SK-N-DZ (cell line): ENCODE measurements around the genes TPRG1L and LRRC47.

GRCh38 chr1:3333722-3334366 lies 120.6 kb upstream of the ARHGEF16 start:
RAMPAGE:
- cytosol, long total RNA = no peak
- nucleus, long total RNA = no peak

GRCh38 chr1:3347996-3348750 lies 106.3 kb upstream of the ARHGEF16 start:
RAMPAGE:
- cytosol, long total RNA = no peak
- nucleus, long total RNA = no peak

GRCh38 chr1:3350246-3351165 lies 104.0 kb upstream of the ARHGEF16 start:
RAMPAGE:
- cytosol, long total RNA = no peak
- nucleus, long total RNA = no peak

RAMPAGE:
- cytosol, long total RNA = no peak
- nucleus, long total RNA = no peak
Measured at GRCh38 chr1:3352182-3353445, 101.9 kb upstream of the ARHGEF16 start.

DNA sequence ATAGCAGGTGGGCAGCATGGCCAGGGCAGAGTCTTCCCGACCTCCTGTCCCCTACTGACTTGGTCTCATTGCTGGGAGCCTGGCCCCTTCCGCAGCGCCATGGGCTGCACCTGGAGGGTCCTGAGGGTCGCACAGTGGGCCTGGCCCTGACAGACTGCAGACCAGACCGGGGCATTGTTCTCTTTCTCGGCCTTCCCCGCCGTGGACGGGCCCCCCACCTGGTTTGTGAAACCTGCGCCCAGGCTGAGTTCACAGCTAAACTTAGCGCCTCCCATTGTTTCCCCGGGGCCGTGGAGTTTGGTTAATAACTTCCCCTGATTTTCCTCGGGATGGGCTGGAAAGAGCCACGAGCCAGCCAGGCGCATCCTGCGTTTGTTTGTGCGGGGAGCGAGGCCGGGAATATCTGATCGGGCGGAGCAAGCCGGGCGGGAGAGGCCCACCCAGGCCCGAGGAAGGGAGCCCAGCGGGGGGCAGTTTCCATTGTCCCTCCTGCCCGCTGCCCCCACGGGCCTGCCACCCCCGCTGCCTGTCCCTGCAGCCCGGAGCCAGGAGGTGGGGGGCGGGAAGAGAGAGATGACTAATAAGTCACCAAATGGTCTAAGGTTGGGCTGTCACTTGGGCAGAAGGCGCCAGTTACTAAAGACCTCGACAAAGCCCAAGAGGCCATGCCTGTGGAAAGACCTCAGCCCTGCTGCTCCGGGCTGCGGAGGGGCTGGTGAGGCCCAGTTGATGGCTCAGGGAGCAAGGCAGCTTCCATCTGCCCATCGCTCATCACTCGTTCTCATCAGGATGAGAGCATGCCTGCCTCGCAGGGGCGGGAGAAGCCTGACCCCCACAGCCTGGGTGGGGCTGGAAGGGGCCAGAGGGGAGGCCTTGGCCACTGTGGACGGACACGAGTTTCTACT lies 39.0 kb upstream of the ARHGEF16 start:
RAMPAGE:
- cytosol, long total RNA = no peak
- nucleus, long total RNA = no peak

DNA sequence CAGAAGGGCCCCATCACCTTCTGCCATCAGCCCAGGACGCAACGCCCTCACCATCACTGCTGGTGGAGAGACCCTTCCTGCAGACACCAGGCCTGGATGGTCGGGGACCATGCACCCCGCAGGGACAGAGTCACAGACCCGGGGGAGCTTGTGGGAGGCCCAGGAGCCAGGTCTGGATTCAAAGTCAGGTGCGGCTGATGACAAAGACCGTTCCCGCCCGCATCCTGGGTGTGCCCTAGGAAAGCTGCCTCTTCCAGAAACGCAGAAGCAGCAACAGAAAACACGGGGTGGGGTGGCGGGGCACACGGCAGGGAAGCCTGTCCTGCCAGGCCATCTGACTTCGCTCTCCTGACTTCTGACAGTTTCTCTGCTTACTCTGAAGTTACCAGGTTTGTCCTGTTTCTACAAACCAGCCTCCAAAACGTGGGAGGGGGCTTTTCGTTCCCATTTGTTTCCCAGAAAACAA lies 49.8 kb downstream of the MEGF6 start:
RAMPAGE:
- cytosol, long total RNA = no peak
- nucleus, long total RNA = no peak

DNA sequence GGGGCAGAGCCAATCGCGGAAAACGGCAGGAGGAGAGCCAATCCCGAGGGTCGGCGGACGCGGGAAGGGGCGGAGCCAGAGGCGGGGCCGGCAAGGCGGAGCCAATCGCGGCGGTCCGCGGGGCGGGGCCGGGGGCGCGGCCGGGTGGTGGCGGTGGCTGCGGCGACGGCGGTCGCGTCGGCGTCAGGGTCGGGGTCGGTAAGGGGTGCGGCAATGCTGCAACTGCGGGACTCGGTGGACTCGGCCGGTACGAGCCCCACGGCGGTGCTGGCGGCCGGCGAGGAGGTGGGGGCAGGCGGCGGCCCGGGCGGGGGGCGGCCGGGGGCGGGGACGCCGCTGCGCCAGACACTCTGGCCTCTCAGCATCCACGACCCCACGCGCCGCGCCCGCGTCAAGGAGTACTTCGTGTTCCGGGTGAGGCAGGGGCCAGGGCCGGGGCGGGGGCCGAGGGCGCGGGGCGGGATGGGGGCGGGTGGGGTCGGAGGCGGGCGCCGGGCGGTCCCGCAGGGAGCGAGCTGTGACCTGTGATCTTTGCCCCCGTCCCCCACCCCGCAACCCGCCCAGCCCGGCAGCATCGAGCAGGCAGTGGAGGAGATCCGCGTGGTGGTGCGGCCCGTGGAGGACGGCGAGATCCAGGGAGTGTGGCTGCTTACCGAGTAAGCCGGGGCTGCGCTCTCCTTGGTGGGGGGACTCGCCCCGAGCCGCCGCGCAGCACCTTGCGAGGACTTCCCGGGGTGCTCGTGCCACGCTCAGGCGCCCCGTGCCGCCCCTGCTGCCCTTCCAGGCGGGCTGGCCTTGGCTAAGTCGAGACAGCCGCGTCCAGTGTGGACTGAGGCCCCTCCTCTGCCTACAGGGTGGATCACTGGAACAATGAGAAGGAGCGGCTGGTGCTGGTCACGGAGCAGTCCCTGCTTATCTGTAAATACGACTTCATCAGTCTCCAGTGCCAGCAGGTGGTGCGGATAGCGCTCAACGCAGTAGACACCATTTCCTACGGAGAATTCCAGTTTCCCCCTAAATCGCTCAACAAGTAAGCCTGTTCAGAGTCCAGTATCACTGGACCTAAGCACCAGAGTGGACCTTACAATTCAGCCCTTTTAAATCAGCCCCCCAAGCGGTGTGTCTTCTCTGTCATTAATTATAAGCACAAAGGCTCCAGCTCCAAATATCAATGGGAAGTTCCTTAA lies at the start of gene TPRG1L:
Gene TPRG1L (plus strand): TSS at position 156 of the 1,187 bp plus-strand sequence.
RAMPAGE:
- cytosol, long total RNA = no peak
- nucleus, long total RNA = no peak

RAMPAGE:
- cytosol, long total RNA = no peak
- nucleus, long total RNA = no peak
Measured at GRCh38 chr1:3654674-3655130, 2.4 kb downstream of the TP73 start.

DNA sequence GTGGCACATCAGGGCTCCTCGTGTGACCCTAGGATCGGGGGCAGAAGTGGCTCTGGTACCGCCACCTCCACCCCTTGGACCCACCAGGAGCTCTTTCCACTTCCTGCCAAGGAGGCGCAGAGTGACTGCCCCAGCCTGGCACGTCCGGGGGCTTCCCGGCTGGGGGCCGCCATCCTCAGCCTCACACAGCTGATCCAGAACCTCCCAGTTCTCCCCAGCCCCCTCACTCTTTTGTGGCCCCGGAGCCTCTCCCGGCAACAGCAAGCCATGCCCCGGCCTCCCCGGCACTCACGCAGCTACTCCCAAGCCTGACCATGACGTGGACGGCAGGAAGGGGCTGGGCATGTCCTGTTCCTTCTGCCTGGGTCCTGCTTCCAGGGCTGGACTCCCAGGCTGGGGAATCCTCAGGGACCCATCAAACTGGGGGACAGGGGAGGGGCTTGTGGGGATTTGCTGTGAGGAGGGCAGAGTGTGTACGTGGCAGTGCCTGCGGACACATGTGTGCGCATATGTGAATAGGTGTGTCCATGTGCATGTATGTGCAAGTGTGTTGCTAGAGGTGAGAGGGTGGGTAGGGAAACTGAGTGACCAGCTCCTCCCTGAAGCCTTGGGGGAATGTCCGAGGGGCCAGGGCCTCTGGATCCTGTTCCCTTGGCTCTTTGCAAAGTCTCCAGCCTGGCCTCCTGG lies 17.2 kb downstream of the TP73 start:
RAMPAGE:
- cytosol, long total RNA = no peak
- nucleus, long total RNA = no peak

GRCh38 chr1:3695457-3695985 lies 43.2 kb downstream of the TP73 start:
RAMPAGE:
- cytosol, long total RNA = no peak
- nucleus, long total RNA = no peak

GRCh38 chr1:3786763-3787125 lies 9.6 kb downstream of the LRRC47 start:
RAMPAGE:
- cytosol, long total RNA = no peak
- nucleus, long total RNA = no peak

DNA sequence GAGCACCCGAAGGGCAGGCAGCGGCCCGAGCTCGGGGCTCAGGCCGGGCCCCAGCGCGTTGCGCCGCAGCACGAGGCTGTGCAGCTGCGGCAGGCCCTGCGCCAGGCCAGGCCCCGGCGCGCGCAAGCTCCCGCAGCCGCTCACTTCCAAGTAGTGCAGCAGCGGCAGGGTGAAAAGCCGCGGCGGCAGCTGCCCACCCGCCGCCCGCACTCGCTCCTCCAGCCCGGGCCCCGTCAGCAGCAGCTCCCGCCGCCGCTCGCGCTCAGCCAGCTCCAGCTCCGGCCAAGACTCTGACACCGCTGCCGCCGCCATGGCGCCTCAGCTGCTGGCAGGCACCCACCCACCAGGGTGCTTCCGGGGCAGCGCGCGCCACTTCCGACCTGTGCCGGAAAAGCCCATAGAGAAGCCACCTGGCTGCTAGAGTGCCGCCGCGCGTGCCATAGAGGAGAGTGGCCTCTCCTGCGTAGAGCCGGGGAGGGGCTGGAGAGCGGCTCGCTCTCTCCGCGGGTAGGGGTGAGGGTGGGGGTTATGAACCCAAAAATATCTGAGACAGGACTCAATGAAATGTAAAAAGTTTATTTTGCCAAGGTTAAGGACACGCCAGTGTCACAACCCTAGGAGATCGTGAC lies at the start of gene LRRC47:
Gene LRRC47 (minus strand): TSS at position 334 of the 629 bp plus-strand sequence.
RAMPAGE:
- cytosol, long total RNA = no peak
- nucleus, long total RNA = no peak

DNA sequence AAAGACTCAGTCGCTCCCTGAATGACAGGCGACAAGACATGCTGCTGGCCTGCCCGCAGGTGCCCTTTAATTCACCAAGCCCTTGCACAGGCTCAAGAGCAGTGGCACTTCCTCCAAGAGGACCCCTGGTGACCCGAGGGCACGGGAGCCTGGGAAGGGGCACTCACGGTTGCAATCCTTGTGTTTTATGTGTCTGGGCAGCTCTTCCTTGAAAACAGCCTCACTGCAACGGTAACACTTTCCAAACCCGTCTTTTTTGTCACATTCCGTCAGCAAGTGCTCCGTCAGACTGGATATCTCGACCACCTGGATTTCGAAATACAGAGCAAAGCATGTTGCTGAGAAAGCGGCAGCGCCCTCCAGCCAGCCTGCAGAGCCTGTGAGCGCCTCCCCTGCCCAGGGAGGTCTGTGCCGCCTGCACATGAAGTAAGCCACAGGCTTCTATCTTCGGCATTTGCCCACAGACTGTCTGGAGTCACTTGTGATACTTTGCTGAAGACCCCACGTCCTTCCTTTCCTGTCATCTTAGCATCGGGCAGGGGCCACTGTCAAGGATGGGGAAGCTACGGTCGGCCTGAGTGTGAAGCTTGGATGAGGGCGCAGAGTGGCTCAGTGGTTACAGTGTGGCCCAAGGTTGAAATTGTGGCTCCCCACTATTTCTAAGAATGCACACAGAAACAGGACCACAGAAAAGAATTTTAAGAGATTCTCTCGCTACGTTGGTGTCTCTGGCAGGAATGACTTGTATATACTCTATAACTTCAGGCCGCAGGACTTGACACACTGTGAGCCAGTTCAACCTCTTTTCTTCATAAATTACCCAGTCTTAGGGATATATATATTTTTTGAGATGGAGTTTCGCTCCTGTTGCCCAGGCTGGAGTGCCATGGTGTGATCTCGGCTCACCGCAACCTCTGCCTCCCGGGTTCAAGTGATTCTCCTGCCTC lies 27.2 kb upstream of the LRRC47 start:
RAMPAGE:
- cytosol, long total RNA = no peak
- nucleus, long total RNA = no peak

RAMPAGE:
- cytosol, long total RNA = no peak
- nucleus, long total RNA = no peak
Measured at GRCh38 chr1:3830954-3831327, 26.1 kb downstream of the CEP104 start.

DNA sequence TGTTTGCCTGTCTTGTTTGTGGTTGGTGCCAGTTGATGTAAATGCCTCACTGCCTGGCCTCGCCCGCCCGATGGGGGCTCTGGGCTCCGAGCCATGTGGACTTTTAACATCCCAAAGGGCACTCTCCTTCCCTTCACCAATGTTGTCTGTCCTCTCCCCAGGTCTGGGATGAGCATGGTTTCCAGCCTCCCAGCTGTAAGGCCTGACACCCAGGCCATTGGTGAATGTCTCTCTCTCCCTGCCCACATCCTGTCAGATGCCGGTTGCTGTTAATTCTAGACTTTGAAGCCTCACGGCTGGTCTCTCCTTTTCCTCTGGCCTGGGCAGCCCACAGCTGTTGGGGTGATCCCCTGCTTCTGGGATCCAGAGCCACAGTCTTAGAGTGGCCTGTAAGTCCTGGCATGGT lies 3.1 kb upstream of the C1orf174 start:
RAMPAGE:
- cytosol, long total RNA = no peak
- nucleus, long total RNA = no peak

RAMPAGE:
- cytosol, long total RNA = no peak
- nucleus, long total RNA = no peak
Measured at GRCh38 chr1:4027538-4027961, 127.5 kb upstream of the C1orf174 start.

RAMPAGE:
- cytosol, long total RNA = no peak
- nucleus, long total RNA = no peak
Measured at GRCh38 chr1:5993718-5994378, 1.6 kb upstream of the NPHP4 start.

RAMPAGE:
- cytosol, long total RNA = no peak
- nucleus, long total RNA = no peak
Measured at GRCh38 chr1:6040134-6040620, 5.5 kb upstream of the KCNAB2 start.

DNA sequence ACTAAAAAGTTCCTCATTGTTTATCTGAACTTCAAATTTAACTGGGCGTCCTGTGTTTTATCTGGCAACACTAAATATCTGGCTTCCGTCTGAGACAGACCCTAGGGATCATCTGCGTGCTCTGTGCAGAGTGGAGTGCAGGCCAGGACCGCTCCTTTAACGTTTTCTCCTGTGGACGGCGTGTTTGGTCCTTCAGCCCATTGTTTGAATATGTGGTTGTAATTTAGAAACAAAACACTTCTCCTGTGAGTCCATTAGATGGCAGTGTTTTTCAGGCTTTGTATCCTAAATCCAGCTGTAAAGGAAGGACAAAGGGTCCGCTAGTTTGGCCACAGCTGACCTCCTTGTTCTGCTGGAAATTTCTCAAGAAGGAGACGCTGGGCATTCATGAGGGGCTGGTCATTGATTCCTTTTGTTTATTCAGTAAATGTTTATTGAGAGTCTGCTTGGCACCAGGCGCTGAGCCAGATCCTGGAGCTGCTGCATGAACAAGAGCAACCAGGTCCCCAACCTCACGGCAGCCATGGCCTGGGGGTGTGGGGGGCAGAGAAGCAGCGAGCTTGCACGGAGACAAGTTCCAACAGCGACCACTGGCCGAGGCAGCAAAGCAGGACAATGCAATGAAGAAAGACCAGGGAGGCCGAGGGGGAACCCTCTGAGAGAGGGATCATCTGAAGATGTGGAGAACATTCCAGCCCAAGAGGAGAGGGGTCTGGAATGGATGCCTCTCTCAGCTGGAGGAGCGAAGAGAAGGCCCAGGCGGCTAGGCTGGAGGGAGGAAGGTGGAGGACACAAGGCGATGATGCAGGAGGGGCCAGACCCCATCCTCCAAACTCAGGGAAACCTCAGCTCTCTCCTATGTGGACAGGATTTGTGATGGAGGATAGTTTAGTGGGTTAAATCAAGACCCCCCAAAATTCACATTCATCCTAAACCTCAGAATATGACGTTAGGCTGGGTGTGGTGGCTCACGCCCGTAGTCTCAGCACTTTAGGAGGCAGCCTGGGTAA lies 7.5 kb downstream of the KCNAB2 start:
RAMPAGE:
- cytosol, long total RNA = no peak
- nucleus, long total RNA = no peak

DNA sequence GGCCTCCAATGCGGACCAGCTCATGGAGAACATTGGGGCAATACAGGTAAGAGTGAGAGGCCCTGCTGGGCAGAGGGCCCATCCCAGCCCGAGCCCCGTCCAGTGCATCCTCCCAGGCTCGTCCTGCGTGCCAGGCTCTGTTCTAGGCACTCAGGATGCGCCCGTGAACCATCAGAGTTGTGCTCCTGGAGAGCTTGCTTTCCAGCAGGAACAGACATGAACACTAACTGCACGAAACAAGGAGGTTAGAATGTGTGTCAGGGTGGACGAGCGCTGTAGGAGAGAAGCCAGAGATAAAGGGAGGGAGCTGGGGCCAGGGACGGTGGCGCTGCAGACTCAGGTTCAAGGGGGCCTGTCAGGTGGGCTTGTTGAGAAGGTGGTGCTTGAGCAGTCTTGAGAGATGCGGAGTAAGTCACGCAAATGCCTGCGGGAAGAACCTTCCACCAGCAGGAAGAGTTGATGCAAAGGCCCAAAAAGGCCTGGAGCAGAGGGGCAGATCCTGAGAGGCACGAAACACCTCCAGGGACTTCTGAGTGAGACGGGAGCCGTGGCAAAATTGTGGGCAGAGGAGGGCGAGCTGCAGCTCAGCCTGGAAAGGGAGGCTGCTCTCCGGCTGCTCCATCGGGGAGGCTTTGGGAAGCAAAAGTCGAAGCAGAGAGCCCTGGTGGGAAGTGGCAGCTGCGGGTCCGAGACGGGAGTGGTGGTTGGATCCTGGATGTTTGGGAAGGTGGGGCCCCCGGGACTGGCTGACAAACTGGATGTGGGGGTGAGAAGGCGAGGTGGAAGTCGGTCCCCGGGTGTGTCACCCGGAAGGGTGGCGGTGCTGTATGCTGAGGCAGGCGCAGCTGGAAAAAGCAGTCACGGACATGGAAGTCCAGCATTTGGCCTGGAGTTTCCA lies 51.9 kb downstream of the KCNAB2 start:
RAMPAGE:
- cytosol, long total RNA = no peak
- nucleus, long total RNA = no peak